Osteoblast (primary cell): Measurements from ENCODE around the genes TXNDC11 and NPIPB2.

GRCh38 chr16:11354665-11355701, 9.7 kb downstream of the RMI2 start:
- CAGE, long polyA plus RNA = no peak
- RRBS = no CpG with 5 or more reads among the region's 16 CpGs

GRCh38 chr16:11370545-11371002, 25.3 kb downstream of the RMI2 start:
- CAGE, long polyA plus RNA = no peak
- RRBS = no CpG with 5 or more reads among the region's 7 CpGs

GRCh38 chr16:11553435-11554022, 26.5 kb upstream of the ENSG00000188897 start:
- CAGE, long polyA plus RNA = no peak
- RRBS = no CpG with 5 or more reads among the region's 19 CpGs

DNA sequence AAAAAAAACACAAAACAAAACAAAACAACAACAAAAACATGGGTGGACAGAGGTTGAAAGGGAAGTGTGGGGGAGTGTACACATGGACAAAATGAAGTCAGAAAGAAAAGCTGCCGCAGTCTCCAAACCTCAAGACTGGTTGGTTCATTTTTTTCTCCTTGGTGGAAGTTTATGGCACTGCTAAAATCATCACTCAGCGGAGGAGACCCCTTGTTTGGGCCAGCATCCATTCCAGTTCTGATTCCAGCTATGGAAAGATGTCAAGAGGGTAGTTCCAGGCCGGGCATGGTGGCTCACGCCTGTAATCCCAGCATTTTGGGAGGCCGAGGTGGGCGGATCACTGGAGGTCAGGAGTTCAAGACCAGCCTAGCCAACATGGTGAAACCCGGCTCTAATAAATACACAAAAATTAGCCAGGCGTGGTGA, 19.3 kb downstream of the LITAF start:
- CAGE, long polyA plus RNA = no peak
- RRBS = no CpG with 5 or more reads among the region's 8 CpGs

- CAGE, long polyA plus RNA = no peak
- RRBS = no CpG with 5 or more reads among the region's 6 CpGs
Observed at GRCh38 chr16:11581346-11582166, 5.2 kb downstream of the LITAF start.

- CAGE, long polyA plus RNA = no peak
- RRBS = no CpG with 5 or more reads among the region's 7 CpGs
Observed at GRCh38 chr16:11583819-11584439, 2.8 kb downstream of the LITAF start.

DNA sequence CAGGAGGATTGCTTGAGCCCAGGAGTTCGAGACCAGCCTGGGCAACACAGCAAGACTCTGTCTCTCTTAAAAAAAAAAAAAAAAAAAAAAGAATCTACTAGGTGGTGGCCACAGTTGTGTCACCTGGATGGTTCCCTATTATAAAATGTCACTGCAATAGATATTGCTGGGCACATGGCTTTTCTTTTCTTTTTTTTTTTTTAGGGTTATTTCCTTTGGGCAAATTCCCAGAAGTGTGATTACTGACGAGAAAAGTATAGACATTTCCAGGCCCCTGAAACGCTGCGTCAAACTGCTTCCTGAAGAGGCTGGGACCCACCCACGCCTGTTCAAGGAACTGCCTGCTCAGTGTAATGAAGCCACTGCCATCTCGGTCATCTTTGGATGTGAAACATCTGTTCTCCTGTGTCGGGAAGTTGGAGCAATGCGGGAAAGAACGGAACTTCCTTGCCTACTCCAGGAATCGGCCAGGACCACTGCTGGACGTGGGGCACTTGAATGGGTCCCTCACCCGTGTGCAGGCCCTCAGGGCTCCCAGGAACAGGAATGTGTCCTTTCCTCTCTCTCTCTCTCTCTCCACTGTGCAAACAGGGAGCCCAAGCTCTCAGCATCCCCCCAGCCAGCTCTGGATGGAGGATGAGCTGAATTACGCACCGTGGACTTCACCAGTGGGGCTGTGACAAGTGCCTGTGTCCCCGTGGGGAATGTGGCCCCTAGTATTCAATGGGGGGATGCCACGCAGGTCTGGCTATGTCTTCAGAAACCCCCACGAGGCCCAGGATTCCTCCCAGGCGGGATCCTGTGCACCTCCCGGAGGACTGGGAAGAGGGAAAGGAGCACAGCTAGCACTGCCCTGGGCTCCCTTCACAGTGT, 18.1 kb upstream of the LITAF start:
- CAGE, long polyA plus RNA = no peak
- RRBS = no CpG with 5 or more reads among the region's 19 CpGs

GRCh38 chr16:11670801-11671424, 2.7 kb downstream of the SNN start:
- CAGE, long polyA plus RNA = no peak
- RRBS = 81% methylated on average over 5 of the region's 10 CpGs

GRCh38 chr16:11677464-11678430, 9.5 kb downstream of the SNN start:
- CAGE, long polyA plus RNA = no peak
- RRBS = no CpG with 5 or more reads among the region's 17 CpGs

DNA sequence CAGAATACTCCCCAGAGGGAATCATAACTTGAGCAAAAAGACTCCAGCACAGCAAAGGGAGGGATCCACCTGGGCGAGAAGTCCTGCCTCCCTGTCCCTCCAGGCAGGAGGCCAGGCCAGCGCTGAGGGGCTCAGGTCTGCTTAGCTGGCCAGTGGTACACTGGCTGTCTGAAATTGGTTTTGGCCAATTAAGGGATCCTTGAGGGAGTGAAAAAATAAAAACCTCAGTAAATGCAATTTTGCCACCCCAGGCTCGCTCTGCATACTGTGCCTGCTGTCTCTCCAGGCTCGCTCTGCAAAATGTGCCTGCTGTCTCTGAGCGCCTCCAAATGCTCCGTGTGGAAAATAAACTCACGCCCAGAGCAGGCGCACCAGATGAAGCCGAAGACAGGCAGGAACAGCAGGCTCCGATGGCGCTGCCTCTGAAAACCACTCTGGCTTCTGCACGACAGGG, 28.9 kb downstream of the SNN start:
- CAGE, long polyA plus RNA = no peak
- RRBS = no CpG with 5 or more reads among the region's 12 CpGs

GRCh38 chr16:11697779-11698027, 29.4 kb downstream of the SNN start:
- CAGE, long polyA plus RNA = no peak
- RRBS = no CpG with 5 or more reads among the region's 4 CpGs

DNA sequence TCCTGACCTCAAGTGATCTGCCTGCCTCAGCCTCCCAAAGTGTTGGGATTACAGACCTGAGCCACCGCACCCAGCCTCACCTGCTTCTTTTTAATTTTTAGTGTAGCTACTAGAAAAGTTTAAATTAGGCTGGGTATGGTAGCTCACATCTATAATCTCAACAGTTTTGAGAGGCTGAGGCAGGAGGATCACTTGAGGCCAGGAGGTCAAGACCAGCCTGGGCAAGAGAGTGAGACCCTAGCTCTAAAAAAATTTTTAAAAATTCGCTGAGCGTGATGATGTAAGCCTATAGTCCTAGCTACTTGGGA, 35.0 kb downstream of the TXNDC11 start:
- CAGE, long polyA plus RNA = no peak
- RRBS = no CpG with 5 or more reads among the region's 3 CpGs

DNA sequence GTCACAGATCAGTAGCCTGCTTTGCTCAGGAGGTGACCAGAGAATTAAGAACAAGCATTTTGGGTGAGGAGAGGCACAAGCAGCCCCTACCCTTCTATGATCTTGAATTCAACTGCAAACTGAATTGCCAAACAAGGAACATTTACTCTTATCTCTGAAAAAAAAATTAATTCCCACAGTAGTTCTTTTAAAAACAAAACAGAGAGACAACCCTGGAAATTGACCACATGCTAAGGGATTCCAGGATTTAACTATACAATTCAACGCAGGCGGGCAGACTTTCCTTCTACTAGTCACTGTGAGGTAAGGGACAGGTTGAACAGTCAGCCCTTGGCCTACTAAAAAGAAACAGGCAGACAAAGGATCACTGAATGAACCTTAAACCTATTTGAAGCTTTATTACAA, 11.8 kb downstream of the TXNDC11 start:
- CAGE, long polyA plus RNA = no peak
- RRBS = no CpG with 5 or more reads among the region's 2 CpGs

- CAGE, long polyA plus RNA = no peak
- RRBS = 1% methylated on average over 63 of the region's 106 CpGs
Observed at GRCh38 chr16:11741917-11742923, at the start of gene TXNDC11. Gene TXNDC11 (minus strand): TSS chr16:11742857.

GRCh38 chr16:11870384-11871296, 19.3 kb upstream of the RSL1D1 start:
- CAGE, long polyA plus RNA = no peak
- RRBS = no CpG with 5 or more reads among the region's 5 CpGs

- CAGE, long polyA plus RNA = no peak
- RRBS = no CpG with 5 or more reads among the region's 6 CpGs
Observed at GRCh38 chr16:11871738-11872883, 20.8 kb upstream of the RSL1D1 start.

DNA sequence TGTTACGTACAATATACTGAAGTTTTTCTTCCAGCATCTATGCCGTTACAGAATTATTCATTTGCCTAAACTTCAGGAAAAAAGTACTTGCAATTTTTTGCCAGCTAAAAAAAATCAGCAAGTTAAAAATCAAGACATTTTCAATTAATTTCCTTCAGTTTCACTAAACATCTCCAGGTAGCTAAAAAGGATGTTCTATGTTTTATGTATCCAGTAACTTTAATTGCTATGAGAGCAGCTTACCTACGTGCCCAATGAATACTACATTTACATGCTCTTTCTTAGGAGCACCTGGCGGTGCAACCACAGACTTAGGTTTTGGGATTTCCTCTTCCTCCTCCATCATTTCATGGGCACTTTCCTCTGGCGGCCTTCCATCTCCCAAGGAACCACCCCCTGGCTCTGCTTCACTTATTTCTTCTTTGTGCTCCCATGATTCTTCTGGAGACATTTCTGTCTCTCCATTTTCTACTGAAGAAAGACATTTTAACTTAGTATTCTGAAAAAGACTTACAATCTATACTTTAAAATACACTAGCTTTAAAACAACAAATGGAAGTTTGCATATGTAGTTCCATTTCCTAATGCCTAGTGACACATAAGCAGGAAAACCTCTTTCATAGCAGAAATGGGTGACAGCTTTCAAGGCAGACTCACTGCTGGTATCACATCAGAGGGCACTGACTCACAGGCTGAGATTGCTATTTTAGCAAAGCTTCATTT, 19.3 kb downstream of the GSPT1 start:
- CAGE, long polyA plus RNA = no peak
- RRBS = no CpG with 5 or more reads among the region's 5 CpGs

GRCh38 chr16:11941933-11942482, at the start of gene NPIPB2:
Gene NPIPB2 (minus strand): TSS chr16:11942045.
- CAGE, long polyA plus RNA = no peak
- RRBS = no CpG with 5 or more reads among the region's 4 CpGs

DNA sequence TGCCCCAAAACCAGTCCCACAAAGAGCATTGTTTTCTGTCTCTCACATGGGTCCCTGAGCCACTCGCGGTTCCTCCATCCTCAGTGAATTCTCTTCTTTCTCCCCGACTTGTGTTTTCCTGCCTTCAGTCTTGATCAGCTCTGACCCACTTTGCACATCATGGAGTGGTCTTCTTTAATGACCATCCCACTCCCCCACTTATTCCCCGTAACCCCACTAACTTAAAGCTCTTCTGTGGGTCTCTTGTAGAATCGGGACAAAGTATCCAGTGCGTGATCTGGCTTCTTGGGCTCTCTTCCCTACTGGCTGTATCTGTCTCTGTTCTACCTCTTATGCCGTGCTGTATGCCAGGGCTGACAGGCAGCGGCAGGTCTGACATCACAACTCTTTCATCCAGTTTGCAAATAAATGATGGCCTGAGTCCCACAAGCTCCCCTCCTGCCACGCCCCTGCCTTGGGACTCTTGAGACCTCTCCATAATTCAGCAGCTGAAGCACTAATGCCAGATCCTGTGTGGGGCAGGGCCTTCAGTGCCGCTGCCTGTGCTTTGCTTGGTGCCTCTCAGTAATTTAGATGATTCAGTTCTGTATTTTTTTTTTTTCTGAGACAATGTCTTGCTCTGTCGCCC, 54.1 kb downstream of the SNX29 start:
- CAGE, long polyA plus RNA = no peak
- RRBS = no CpG with 5 or more reads among the region's 11 CpGs

GRCh38 chr16:12057214-12057914, 80.8 kb downstream of the SNX29 start:
- CAGE, long polyA plus RNA = no peak
- RRBS = no CpG with 5 or more reads among the region's 7 CpGs